Smooth muscle cell (in vitro differentiated cells): ENCODE results near the genes RBM46 and GASK1B.

- RAMPAGE, long total RNA = no peak
These were observed at the start of gene RBM46 for GRCh38 chr4:154781187-154781469. TSS of gene RBM46 (plus strand) at chr4:154781272.

DNA sequence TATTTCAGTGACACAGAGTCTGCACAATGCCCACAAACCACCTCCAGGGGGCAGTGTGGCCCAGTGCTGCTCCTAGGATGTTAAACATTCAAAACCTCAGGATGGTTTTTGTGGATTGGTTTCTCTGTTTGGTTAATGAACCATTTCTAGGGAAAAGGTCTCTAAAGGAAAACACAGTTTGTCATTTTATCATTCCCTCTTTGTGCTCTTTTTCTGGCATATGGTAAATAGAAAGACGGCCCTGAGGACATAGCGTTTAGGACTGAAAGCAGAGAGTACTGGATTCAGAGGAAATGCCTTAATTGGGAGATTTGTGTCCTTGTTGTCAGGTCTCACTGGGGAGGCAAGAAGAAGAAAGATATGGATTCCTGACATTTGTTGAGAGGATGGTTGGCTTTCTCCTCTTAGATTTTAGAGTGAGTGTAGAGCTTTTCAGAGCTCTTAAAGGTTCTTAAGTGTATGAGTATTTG, 65.7 kb upstream of the MAP9 start:
- RAMPAGE, long total RNA = no peak

DNA sequence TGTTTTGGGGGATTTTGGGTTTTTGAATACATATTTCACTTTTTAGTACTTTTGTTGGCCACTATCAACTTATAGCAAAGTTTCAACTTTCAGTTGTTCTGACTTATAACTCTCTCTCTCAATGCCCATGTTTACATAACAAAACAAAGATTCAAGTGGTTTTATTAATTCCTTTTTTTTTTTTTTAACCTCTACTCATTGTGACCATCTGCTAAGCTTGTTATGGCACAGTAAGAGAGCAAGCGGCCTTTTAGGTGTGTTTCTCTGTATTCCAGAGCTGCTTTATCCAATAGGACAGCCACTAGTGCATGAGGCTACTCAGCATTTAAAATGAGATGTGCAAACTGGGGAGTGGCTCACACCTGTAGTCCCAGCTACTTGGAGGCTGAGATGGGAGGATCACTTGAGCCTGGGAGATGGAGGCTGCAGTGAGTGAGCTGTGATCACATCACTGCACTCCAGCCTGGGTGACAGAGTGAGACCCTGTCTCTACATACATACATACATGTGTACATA, 20.0 kb downstream of the GUCY1B1 start:
- RAMPAGE, long total RNA = no peak

GRCh38 chr4:155854551-155854945, 11.5 kb downstream of the ASIC5 start:
- RAMPAGE, long total RNA = no peak

GRCh38 chr4:156944462-156945276, 26.9 kb downstream of the PDGFC start:
- RAMPAGE, long total RNA = no peak

- RAMPAGE, long total RNA = no peak
These were observed 14.2 kb downstream of the PDGFC start for GRCh38 chr4:156957318-156957960.

DNA sequence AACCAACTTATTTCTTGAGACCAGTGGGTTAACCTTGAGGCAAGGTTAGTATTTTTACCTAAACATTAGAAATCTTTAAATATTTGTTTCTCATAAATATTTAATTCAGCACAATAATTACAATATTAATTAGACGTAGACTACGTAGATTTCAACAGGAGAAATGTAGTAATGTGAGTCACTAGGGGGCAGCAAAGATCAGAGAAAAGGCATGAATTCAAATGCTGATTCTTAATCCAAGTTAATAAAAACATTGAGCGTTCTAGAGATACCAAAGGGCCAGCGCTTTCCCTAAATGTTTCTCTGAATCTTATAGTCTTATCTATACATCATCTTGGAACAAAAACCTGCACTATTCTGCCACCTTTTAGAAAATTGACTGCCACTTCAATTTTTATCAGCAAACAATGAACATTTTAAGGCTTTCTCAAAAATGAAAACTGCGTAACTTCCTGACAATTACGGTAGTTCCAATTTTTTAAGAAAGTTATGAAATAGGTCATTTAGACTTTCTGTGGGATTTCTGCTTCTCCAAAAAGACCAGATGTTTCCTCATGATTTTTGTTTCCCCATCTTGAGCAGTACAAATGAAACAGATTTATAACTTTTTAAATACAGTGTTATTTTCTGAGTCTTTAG, 180.6 kb downstream of the GASK1B start:
- RAMPAGE, long total RNA = no peak

- RAMPAGE, long total RNA = no peak
These were observed 3.1 kb downstream of the GASK1B start for GRCh38 chr4:158169828-158170062.

- RAMPAGE, long total RNA = no peak
These were observed 1.6 kb downstream of the GASK1B start for GRCh38 chr4:158171115-158171729.

- RAMPAGE, long total RNA = start-site peak on the minus strand at chr4:158172362-158172408, 131 and 26 reads in 2 replicates
These were observed at the start of gene GASK1B for GRCh38 chr4:158172054-158173371. TSS of gene GASK1B (minus strand) at chr4:158173025.

GRCh38 chr4:158215840-158216897, 5.9 kb downstream of the TMEM144 start:
- RAMPAGE, long total RNA = no peak

- RAMPAGE, long total RNA = no peak
These were observed 533 bp downstream of the FNIP2 start for GRCh38 chr4:158769330-158769787.

DNA sequence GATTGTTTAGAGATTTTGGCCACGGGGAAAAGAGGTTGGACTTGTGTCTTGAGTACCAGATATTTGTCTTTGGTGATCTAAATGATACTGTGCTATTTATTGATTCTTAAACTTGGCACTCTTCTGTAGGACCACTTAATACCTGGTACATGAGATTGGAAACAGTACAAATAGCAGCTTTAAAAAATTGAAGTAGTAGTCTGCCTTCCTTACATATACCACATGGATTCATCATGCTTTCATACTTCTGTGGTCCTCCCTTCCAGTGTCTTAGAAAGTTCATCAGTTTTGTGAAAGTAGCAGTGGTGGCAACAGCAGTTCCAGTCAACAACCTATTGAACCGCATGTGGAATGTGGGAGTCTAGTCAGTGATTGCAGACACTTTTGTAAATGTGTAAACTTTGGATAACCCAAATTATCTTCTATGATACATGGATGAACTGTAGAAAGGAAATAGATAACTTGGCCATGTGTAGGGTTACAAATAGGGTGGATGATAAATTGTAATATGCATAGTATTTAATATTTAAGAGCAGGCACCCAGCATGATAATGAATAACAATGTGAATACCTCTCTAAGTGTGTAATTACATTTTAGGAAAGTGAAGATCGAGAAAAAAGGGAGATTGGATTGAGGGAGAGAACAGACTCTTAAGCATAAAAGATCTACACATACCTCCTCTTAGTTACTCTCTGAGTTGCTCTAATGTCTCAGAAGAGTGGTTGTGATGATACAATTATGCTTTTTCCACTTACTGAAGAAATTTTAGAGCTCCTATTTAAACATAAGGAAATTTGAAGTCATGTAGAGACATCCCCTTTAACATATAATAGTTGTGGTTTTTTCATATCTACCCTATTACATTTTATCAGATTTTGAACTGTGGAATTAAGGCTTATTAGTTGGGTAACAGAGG, 34.2 kb downstream of the FNIP2 start:
- RAMPAGE, long total RNA = no peak

- RAMPAGE, long total RNA = no peak
These were observed 62.0 kb downstream of the FNIP2 start for GRCh38 chr4:158830525-158831551.

GRCh38 chr4:158891236-158891937, 122.6 kb downstream of the FNIP2 start:
- RAMPAGE, long total RNA = no peak

DNA sequence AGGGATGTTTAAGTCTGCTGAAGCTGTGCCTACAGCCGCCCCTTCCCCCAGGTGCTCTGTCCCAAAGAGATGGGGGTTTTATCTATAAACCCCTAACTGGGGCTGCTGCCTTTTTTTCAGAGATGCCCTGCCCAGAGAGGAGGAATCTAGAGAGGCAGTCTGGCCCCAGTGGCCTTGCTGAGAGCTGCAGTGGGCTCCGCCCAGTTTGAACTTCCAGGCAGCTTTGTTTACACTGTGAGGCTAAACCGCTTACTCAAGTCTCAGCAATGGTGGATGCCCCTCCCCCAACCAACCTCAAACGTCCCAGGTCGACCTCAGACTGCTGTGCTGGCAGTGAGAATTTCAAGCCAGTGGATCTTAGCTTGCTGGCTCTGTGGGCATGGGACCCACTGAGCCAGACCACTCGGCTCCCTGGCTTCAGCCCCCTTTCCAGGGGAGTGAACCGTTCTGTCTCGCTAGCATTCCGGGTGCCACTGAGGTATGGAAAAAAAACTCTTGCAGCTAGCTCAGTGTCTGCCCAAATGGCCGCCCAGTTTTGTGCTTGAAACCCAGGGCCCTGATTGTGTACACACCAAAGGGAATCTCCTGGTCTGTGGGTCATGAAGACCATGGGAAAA, 132.4 kb downstream of the C4orf45 start:
- RAMPAGE, long total RNA = no peak

- RAMPAGE, long total RNA = no peak
These were observed 15.1 kb downstream of the RAPGEF2 start for GRCh38 chr4:159117954-159118387.

DNA sequence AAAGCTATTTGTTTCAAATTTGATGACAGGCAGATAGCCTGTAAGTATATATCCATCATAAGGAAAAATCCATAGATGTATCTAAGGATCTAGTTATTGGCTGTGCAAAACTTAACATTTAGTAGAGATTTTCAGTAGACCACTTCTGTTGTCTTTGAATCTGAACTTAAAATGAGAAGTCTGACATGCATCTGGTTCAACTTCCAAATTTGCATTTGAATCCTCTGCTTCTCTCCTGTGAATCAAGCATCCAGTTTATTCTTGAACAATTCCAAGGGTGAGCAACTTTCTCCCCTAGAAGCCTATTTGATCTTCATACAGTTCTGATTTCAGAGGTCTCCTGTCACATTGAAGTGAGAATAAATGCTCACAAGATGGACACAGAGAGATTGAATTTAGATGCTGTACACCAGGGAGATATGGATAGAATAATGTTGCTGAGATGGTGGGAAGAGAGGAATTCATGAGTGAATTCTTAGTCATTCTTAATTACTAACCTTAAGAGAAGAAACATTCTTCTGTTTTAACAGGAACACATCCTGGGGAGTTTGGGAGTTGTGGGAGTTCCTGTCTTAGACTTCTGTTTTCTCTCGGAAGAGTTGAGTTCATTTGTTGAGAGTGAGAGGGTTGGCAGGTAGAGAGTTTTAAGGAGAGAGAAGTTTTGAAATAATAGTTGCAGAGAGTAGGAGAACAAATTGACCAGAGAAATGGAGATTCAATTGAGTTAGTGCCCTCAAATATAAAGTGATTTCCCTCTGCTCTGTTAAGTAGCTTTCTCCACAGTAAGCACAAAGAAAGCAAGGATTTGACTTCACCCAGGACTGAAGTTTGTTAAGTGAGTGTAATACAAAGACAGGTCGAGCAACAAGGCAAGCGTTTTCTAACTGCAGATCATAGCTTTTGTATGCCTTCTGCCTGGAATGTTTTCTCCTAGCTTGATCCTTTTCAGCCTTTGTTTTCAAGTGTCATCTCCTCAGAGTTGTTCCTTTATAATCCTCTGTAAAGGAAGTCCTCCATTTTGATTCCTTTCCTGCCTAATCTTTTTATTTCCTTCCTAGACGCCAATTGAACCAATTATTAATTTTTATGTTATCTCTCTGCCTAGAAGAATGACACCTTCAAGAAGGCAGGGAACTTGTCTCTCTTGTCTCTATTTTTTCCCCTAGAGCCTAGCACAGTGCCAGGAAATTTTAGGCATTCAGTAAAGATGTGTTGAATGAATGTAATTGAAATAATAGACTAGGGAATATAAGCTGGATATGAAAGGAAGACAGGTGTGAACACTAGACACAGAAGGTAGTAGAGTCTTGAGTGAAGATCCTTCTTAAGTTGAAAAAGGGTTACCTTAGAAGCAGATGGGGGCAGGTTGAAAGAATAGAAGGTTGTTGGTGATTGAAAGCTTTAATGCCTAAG, 205.9 kb downstream of the RAPGEF2 start:
- RAMPAGE, long total RNA = no peak

DNA sequence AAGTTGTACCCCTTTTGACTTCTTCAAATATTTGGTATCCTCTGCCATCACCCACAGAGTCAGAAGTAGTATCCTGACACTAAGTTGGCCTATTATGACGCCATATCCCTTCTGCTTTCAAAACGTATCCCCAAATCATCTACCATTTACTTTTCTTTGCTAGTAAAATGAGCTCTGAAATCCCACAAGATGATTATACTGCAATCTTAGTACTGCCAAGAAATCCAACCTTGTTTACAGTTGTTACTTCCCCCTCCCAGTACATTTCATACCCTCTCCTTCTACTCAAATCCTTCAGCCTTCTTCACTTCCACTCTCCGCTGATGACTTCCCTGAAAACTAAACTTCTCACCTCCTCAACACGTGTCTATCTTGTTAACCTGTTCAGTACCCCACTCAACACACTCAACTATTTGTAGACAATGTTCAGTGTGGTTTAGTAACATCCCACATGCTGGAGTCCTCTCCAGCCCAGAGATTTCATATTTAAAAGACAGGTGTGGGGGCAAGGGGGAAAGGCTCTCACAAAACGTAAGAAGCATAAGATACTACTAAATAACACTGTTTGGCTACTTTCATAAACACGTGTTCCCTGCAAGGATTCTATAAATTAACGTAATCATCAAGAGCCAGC, 1.3 kb downstream of the NAF1 start:
- RAMPAGE, long total RNA = no peak

DNA sequence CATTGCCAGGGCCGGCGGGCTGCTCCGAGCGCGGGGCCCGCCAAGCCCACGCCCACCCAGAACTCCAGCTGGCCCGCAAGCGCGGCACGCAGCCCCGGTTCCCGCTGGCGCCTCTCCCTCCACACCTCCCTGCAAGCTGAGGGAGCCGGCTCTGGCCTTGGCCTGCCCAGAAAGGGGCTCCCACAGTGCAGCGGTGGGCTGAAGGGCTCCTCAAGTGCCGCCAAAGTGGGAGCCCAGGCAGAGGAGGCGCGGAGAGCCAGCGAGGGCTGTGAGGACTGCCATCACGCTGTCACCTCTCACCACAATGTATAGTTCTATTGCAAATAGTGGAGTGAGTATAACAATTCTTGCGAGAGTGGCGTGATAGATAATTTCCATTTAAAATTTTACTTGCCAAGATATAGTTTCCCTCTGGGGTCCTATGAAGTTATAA, 23.3 kb upstream of the NAF1 start:
- RAMPAGE, long total RNA = no peak